ENCODE results near the gene NANOGP8.

DNA sequence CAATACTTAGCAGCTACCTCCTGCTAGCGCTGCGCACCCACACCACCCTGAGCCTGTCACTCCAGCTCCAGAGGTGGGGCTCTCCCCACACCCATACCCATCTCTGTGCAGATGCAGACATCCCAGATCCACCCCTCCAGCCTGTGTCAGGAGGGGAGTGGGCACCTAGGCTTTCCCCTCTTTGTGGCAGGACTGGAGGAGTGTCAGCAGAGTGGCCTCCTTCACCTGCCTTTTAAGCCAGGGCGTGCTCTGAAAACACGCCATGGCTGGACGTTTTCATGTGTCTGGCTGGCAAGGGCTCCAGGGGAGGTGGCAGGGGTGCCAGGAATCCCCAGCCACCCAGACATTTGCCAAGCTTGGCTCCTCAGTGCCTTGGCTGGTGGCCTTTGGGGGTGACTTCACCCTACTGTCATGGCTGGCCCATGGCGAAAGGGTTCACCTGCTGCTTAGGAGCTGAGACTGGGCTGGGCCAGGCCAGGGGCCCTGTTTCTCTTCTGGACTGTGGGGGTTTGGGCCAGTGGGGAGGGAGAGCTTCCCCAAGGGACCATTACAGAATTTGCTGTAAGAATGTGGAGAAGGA is 17.6 kb downstream of the KLF13 start:
- RRBS, result no CpG with 5 or more reads among the region's 6 CpGs

DNA sequence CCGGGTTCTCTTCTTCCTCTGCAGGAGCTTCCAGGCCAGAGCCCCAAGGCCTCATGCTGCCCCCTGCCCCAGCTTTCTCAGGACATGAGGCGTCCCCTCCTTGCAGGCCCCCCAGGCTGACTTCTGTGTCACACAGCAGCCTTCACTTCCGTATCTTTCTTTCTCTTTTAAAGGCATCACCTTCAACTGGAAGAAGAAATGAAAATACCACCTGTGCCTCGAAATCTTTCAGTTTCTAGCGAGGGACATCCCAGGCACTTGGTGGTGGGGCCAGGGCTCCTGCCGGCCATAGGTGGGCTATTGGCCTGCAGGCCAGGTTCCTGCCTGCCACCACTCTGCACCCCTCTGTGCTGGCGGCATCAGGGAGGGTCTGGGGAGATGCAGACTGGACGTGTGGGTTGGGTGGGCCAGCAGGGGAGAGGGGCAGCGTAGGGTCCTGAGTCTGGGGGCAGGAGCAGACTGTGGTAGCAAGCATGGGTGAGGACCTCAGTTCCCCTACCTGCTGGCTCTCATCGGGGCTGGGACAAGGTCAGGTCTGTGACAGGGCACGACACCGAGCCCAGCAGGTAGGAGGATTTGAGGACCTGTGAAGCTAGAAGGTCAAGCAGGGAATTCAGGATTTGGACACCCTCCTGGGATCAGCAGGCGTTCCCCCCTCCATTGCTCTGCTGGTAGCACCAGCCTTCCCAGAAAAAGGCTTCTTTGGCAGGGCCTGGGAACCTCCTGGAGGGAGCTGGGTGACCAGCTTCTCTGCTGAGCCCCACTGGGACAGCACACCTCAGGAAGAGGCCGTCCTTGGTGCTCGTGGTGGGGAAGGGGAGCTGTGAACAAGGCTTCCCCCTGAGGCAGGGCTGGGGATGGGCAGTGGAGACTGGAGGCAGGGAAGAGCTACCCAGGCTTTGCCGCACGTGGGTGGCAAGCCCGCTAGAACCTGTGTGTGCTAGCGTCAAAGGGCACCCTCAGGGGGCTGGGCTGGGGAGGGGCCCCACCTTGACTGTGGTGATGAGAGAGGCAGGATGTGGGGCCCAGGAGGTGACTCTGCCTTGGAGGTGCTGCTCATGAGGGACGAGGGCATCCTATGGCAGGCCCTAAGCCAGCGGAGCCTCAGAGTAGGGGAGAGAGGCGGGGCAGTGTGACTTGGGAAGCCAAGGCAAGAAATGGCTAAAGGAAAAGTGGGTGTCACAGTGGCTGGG is 20.3 kb downstream of the KLF13 start:
- RRBS, result no CpG with 5 or more reads among the region's 22 CpGs

DNA sequence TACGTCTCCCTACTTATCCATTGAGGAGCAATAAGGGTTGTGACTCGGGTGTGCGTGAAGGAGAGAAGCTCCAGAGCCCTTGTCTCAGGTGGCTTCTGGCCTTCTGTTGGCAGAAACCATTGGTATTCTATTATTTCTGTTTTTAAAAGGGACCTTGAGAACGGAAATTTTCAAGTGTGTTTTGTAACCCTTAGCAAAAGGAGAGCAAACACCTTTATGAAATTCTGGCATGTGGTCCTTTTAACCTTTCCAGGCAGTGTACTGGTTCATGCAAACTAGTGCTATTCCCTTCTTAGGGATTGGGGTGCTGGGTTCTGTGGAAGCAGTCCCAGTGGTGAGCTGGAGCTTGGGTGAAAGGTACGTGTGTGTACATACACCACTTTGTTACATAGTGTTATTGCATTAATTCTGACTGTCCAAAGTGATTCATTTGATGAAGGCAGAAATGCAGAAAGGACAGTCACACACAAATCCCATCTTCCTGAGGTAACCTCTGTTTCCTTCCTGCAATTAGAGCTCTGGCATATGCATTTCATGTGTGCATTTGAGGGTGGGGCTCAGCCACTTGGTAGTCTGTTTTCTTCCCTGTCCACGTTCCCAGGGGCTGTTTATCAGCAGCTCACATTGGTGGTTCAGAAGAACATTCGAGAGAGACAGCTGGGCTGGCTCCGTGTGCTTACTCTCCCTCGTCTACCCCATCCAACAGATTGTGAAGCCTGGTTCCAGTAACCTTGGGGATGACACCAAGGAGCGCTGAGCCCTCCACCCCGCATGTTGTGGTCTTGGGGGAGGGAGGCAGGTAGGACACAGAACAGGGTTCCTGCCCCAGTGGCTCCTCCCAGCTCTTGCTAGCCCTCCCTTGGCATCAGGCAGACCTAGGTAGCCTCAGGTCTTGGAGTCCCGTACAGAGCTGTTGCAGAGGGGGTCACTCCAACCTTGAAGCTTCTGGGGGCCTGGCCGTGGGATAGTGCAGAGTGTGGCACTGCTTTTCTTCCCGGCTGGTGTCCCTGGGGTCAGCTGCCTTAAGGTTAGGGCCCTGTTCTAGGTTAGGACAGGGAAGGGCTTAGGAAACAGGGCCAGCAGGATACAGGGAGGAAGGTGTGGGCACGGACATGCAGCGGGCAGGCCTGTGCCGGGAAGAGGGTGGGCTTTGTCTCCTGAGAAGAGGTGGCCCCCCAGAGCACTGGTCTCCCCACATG is 32.9 kb downstream of the KLF13 start:
- RRBS, result no CpG with 5 or more reads among the region's 17 CpGs

DNA sequence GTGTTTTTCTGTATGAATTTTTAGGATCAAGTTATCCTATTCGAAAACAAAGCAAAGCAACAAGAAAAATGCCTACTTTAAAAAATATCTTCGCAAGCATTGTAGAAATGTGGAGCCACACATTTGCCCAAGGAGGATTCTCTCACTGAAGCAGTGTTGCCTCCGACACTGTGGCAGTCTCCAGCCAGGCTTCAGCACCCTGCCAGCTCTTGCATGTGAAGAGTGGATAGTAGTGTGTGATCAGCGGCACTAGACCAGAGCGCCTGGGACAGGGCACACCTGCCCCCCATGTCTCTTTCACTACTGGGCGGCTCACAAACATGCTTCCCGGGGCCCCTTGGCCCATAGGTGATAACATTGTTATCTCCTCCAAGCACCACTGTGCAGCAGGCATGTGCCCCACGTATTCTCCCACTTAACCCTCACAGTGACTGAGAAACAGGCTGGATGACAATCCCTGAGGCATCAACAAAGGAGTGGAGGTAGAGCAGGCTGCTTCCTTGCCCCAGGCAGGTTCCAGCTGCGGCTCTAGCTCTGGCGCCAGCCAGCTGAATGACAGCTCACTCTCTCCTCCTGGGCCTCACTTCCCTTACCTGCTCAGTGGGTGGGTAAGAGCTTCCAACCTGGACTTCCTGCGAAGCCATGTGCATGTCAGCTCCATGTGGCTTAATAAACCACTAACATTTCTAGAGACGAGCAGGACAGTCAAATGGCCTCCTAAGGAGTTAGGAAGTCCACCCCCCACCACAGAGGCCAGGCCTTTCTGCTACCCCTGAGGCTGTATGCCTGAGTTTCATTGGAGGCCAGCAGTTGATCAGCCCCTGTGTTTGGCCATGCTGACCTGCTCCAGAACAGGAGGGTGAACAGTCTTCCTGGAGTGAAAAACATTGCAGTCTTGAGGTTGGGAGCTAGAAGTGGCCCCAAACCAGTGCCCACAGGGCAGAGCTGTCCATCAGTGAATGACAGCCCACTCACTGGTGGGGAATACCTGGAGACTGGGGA is 37.8 kb downstream of the KLF13 start:
- RRBS, result no CpG with 5 or more reads among the region's 12 CpGs

DNA sequence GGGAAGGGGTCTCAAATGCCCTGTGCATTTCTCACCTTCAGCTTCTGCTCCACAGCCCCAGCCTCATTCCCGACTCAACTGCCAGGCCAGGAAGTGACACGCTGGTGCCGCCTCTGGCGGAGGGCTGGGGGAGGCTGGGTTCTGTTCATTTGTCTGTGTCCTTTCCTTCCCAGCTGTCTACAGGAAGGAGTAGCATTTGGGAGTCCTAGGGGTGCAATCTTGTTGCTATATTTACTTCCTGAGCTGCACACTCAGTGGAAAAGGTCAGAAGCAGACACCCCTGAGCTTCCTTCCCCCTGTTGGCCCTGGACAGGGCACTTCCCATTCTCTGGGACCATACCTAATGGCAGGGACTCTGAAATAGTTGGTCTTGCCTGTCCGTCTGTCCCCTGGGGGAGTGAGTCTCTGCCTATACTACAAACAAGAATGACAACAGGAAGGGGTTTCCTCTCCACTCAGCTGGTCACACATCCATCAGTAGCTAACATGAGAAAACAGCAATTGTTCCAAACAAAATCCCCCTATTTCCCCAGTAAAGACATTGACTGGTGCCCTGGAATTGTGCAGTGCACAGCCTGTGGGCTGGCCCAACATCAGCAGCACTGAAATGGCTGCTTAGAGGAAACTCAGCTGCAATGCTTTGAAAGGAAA is 173.9 kb downstream of the KLF13 start:
- RRBS, result no CpG with 5 or more reads among the region's 5 CpGs

- RRBS, result no CpG with 5 or more reads among the region's 41 CpGs
These were observed 60.4 kb downstream of the GOLGA8K start for GRCh38 chr15:32342622-32343256.

GRCh38 chr15:32719121-32719819 is 1.5 kb downstream of the GREM1 start:
- RRBS, result 4% methylated on average over 15 of the region's 38 CpGs

DNA sequence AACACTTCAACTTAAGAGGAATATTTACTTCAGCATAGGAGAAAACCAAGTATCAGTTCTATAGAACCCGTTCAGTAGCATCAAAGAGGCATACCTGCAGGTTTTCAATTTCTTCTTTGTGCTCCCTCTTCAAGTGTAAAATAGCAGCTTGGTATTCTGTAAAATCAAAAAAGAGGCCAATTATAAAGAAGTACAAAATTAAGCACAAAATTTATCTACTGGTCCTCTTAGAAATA is 186.7 kb downstream of the FMN1 start:
- RRBS, result no CpG with 5 or more reads among the region's 1 CpG

DNA sequence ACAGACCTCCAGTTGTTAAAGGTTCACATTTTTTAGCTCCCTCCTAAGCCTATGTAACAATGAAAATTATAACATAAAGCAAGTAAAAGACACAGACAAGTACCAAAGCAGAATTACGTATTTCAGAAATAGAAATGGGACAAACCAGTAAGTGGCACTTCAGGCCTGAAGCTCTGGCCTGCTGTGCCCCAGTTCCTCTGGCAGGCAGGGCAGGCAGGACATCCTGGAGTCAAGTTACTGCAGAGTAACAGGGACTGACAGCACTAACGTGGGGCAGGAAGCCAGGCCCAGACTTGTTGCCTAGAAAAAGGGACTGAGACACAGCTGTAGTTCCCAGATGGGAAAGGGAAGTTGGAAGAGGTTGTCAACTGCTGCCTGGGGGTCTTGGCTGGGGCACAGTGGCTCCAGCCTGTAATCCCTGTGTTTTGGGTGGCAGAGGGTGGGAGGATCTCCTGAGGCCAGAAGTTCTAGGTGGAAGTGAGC is 172.0 kb downstream of the FMN1 start:
- RRBS, result no CpG with 5 or more reads among the region's 2 CpGs

GRCh38 chr15:33135399-33135952 is 59.0 kb downstream of the FMN1 start:
- RRBS, result no CpG with 5 or more reads among the region's 5 CpGs

DNA sequence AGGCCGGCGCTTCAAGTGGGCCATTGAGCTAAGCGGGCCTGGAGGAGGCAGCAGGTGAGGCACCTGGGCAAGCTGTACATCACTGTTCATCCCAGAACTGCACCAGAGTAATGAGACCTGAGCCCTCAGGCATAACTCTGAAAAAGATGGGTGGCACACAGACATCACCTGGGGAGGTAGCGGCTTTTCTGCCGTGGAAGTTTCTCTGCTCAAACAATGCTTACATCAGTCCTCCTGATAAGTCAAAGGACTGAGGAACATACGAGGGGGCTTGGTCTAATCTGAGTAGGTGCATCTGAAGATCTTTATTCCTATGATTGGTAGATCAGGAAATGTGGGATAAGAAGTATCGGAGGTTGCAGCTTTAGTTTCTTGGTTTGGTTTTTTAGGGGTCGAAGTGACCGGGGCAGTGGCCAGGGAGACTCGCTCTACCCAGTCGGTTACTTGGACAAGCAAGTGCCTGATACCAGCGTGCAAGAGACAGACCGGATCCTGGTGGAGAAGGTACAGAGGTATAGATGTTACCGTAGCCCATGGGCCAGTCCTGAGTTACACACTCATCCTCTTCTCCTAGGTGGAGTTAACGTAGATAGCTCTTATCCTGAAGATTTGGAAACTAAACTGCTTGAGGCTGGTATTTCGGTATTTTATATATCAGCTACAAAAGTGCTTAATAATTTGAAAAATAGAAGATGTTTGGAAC is 482 bp downstream of the EMC4 start:
- RRBS, result 30% methylated on average over 4 of the region's 16 CpGs

DNA sequence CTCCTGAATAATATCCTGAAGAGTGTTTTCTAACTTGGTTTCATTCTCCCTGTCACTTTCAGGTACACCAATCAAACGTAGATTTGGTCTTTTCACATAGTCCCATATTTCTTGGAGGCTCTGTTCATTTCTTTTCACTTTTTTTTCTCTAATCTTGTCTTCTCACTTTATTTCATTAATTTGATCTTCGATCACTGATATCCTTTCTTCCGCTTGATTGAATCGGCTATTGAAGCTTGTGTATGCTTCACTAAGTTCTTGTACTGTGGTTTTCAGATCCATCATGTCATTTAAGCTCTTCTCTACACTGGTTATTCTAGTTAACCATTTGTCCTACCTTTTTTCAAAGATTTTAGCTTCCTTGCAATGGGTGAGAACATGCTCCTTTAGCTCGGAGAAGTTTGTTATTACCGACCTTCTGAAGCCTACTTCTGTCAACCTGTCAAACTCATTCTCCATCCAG is 46.0 kb downstream of the SLC12A6 start:
- RRBS, result no CpG with 5 or more reads among the region's 6 CpGs

DNA sequence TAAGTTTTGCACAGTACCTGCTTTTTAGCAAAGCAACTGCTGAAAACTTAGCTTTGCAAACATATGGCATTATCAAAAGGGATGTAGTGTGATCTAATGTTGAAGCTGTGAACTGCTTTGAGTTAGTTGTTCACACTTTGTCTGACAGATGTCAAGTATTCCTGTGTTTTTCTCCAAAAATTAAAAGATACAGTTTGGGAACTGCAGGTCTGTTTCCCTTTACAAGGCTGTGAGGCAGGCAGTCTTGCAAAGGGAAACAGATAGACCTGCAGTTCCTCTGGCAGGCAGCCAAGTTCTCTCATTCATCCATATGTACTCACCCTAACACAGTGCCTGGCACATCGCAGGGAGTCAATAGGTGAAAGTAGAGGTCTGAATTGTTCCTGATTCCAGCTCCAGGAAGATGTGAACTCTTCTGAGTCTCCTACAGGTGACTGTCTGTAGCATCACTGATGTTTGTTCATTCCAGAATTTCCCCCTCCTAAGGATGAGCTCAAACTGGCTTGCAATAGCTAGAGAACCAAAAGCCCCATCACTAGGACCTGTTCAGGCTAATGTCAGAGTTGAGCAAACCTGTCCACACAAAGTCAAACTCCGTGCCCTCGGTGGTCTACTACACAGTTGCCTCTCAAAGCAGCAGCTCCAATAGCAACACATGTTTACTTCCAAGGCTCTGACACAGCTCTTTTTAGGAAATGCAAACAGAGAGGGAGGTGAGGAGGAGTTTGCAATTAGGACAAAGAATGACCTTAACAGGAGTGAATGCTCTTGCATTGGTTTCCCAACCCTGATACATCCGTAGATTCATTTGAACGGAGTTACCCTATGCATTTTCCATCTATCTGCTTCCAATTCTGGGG is 64.6 kb upstream of the GOLGA8B start:
- RRBS, result no CpG with 5 or more reads among the region's 5 CpGs

GRCh38 chr15:34720148-34720714 is 34.6 kb downstream of the GJD2 start:
- RRBS, result no CpG with 5 or more reads among the region's 4 CpGs

GRCh38 chr15:34792905-34793631 is 2.3 kb downstream of the ACTC1 start:
- RRBS, result no CpG with 5 or more reads among the region's 12 CpGs

GRCh38 chr15:34796704-34797331 is 1.5 kb upstream of the ACTC1 start:
- RRBS, result no CpG with 5 or more reads among the region's 5 CpGs

DNA sequence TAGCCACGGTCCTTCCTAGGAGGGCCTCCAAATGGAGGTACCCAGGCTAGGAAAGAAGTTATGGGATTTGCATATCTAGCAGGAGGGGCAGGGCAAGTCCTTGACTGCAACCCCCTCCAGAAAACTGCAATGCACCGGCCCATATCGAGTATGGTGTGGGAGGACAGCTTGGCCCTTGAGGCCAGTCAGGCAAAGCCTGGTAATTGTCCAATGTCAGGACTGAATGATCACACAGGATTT is 1.4 kb downstream of the ZNF770 start:
- RRBS, result no CpG with 5 or more reads among the region's 3 CpGs

- RRBS, result no CpG with 5 or more reads among the region's 2 CpGs
These were observed at the start of gene NANOGP8 for GRCh38 chr15:35084893-35085349. Gene NANOGP8 (minus strand): TSS chr15:35085295.

DNA sequence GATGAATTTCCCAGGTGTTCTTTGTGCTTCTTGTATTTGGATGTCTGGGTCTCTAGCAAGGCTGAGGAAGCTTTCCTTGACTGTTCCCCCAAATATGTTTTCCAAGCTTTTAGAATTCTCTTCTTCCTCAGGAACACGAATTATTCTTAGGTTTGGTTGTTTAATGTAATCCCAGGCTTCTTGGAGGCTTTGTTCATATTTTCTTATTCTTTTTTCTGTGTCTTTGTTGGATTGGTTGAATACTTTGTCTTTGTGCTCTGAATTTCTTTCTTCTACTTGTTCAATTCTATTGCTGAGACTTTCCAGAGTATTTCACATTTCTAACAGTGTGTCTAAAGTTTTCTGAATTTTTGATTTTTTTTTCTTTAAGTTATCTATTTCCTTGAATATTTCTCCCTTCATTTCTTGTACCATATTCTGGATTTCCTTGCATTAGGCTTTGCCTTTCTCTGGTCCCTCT is 188.1 kb downstream of the DPH6 start:
- RRBS, result no CpG with 5 or more reads among the region's 1 CpG

All from GM19240 (cell line).